Skeletal muscle tissue (tissue), 7 donors: ENCODE data around the genes HTR2B, NMUR1 and COPS7B.

GRCh38 chr2:231124793-231125151 lies at the start of gene HTR2B:
Gene HTR2B, minus strand, starts transcription at chr2:231125042.
- PRO-cap, 3 experiments = no peak in any of the 3 experiments
- RAMPAGE, long total RNA = no peak
- RRBS, 2 experiments = no CpG with 5 or more reads among the region's 5 CpGs

DNA sequence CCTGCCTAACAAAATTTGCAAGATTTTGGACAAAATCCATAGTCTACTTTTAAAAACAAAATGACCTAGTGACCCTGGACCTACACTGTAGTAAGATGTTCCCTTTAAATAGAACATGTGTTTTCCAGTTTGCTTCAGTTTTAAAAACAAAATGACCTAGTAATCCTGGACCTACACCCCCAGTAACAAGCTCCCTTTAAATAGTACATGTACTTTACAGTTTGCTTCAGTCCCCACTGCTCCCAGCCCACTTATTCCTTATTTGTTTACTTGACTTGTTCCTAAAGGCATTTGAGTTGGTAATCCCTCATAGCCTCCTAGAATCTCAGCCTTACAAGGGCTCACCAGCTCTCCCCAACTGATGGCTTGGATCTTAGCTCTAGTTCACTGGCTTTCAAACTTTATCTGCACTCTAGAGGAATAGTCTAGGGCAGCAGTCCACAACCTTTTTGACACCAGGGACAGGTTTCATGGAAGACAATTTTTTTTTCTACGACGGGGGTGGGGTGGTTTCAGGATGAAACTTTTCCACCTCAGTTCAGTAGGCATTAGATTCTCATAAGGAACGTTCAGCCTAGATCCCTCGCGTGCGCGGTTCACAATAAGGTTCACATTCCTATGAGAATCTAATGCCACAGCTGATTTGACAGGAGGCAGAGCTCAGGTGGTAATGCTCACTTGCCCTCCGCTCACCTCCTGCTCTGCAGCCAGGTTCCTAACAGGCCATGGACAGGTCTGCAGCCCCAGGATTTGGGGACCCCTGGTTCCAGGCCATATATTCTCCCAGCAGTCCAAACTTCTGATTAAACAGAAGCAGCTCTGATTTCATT lies 34.7 kb upstream of the HTR2B start:
- PRO-cap, 3 experiments = no peak in any of the 3 experiments
- RAMPAGE, long total RNA = no peak
- RRBS, 2 experiments = no CpG with 5 or more reads among the region's 8 CpGs

- PRO-cap, 3 experiments = no peak in any of the 3 experiments
- RAMPAGE, long total RNA = no peak
- RRBS, 2 experiments = 100% methylated on average over 1 of the region's 15 CpGs; no CpG with 5 or more reads in 1 of the 2 experiments
These were observed 2.2 kb upstream of the B3GNT7 start for GRCh38 chr2:231392979-231394027.

DNA sequence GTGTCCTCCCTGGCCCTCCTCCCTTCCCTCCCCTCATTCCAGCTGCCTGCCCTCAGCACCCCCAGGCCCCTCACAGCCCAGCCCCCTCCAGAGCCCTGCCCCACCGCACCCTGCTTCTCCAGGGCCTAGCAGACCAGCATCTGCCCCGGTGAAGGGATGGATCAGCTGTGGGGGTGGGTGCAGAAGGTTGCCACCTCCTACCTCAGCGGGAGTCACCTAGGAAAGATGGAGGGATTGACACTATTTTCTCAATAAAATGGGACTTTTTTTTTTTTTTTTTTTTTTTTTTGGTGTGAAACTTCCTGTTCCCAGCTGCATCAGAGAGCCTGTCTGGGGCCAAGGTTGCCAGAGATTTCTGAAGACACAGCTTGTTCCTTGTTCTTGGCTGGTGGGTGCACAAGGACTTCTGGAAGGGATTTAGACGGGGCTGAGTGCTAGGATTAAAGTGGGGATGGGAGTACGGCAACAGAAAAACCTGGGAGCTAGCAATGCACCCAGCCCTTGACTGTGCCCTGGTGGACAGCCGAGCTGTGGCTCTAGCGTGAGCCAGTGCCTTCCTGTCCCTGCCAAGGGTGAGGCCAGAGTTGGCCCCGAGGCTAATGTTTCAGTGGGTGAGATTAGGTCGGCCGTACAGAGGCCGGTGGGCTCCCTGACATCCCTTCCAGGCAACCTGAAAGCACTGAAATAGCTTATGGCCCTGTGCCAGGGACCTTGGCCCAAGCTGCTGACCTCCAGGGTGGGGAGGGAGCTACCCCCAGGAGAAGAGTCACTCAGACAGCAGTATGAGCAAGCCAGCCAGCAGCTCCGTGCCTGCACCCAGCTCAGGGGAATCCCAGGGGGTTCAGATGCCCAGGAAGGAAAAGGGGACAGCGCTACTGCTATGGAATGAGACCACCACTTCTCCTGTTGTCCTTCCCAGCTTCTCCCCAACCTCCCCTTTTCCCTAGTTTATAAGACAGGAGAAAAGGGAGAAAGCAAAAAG lies 4.6 kb downstream of the B3GNT7 start:
- PRO-cap, 3 experiments = no peak in any of the 3 experiments
- RAMPAGE, long total RNA = no peak
- RRBS, 2 experiments = no CpG with 5 or more reads among the region's 13 CpGs

DNA sequence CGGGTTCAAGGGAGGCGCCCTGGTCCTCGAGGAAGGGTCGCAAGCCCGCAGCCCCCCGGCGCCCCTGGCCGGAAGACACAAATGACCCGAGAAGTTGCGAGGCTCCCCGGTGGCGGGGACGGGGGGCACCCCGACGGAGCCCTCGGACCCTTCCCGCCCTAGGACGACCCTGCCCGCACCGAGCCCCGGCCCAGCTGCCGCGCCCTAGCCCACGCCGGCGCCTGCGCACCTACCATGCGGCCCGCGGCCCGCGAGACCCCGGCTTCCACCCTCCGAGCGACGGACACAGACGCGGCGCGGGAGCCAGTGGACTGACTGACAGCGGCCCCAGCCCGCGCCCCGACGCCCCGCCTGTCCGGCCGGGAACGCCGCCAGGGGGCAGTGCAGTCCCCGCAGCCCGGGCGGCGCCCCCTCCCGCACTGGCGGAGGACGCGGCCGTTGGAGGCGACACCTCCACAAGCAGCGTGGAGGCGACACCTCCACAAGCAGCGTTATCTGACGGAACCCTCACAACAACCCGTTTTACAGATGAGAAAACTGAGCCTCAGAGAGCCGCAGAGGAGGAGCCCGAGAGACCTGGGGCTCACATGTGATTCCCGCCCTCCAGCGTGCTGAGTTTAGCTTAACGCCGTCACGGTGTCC lies at the start of gene NMUR1:
Gene NMUR1, minus strand, starts transcription at position 320 of the 642 bp plus-strand sequence.
- PRO-cap, 3 experiments = no peak in any of the 3 experiments
- RAMPAGE, long total RNA = no peak
- RRBS, 2 experiments = 5% methylated on average over 44 of the region's 72 CpGs

- PRO-cap, 3 experiments = no peak in any of the 3 experiments
- RAMPAGE, long total RNA = no peak
- RRBS, 2 experiments = 35 to 36% methylated on average over 5 of the region's 18 CpGs
These were observed 36.6 kb upstream of the PTMA start for GRCh38 chr2:231671610-231672167.

DNA sequence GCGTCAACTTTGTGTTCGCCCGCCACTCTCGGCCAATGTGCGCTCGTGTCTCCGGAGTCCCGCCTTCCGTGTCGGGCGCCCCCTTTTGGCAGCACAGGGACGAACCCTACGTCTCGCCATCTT lies 1.4 kb upstream of the PTMA start:
- PRO-cap, 3 experiments = no peak in any of the 3 experiments
- RAMPAGE, long total RNA = no peak
- RRBS, 2 experiments = 0 to 2% methylated on average over 5 of the region's 14 CpGs

GRCh38 chr2:231708754-231709643 lies 674 bp downstream of the PTMA start:
- PRO-cap, 3 experiments = peak in 2 of 3 experiments; most common plus-strand start chr2:231709440 (in 1); most common minus-strand start chr2:231709346 (in 1)
- RAMPAGE, long total RNA = no peak
- RRBS, 2 experiments = 1 to 2% methylated on average over 77 of the region's 123 CpGs

- PRO-cap, 3 experiments = peak in 1 of 3 experiments; most common plus-strand start chr2:231711005 (in 1); most common minus-strand start chr2:231710926 (in 1)
- RAMPAGE, long total RNA = no peak
- RRBS, 2 experiments = 3 to 7% methylated on average over 8 of the region's 18 CpGs
These were observed 2.5 kb downstream of the PTMA start for GRCh38 chr2:231710889-231711128.

GRCh38 chr2:231711129-231711544 lies 2.8 kb downstream of the PTMA start:
- PRO-cap, 3 experiments = no peak in any of the 3 experiments
- RAMPAGE, long total RNA = no peak
- RRBS, 2 experiments = 6 to 7% methylated on average over 2 of the region's 10 CpGs

GRCh38 chr2:231713481-231714509 lies 5.5 kb downstream of the PTMA start:
- PRO-cap, 3 experiments = no peak in any of the 3 experiments
- RAMPAGE, long total RNA = no peak
- RRBS, 2 experiments = no CpG with 5 or more reads among the region's 12 CpGs

- PRO-cap, 3 experiments = no peak in any of the 3 experiments
- RAMPAGE, long total RNA = no peak
- RRBS, 2 experiments = no CpG with 5 or more reads among the region's 14 CpGs
These were observed 8.9 kb downstream of the PTMA start for GRCh38 chr2:231717081-231717856.

GRCh38 chr2:231785936-231787234 lies at the start of gene COPS7B:
Gene COPS7B, plus strand, starts transcription at chr2:231786445.
- PRO-cap, 3 experiments = peak in 2 of 3 experiments; most common plus-strand start chr2:231786445 (in 2)
- RAMPAGE, long total RNA = no peak
- RRBS, 2 experiments = 2 to 3% methylated on average over 36 to 38 of the region's 83 CpGs

- PRO-cap, 3 experiments = no peak in any of the 3 experiments
- RAMPAGE, long total RNA = no peak
- RRBS, 2 experiments = no CpG with 5 or more reads among the region's 15 CpGs
These were observed 57.2 kb upstream of the ALPP start for GRCh38 chr2:232321296-232321736.

DNA sequence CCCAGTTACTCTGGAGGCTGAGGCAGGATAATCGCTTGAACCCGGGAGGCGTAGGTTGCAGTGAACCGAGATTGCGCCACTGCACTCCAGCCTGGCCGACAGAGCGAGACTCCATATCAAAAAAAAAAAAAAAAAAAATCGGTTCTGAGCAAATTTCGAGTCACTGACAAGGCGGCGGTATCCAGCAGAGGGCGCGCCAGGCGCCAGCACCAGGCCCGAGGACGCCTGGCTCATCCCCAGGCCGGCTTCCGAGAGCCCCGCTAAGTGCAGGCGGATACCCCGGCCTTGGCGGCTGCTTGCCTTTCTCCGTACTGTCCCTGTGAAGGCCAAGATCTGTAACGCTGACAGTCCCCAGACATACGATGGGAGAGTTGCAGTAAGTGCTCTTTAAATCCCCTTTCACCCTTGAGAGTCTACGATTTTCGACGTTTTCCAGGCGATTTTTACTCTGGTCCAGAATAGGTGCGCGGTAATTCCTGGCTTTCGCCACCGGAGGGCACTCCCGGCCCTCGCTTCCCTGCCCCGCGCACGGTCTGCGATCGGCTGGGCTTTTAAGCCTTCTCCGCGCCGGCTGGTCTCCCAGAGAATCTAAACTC lies 27.5 kb upstream of the EFHD1 start:
- PRO-cap, 3 experiments = no peak in any of the 3 experiments
- RAMPAGE, long total RNA = no peak
- RRBS, 2 experiments = 2% methylated on average over 10 to 14 of the region's 43 CpGs

- PRO-cap, 3 experiments = no peak in any of the 3 experiments
- RAMPAGE, long total RNA = no peak
- RRBS, 2 experiments = no CpG with 5 or more reads among the region's 5 CpGs
These were observed 33.4 kb downstream of the KCNJ13 start for GRCh38 chr2:232742856-232743479.

- PRO-cap, 3 experiments = no peak in any of the 3 experiments
- RAMPAGE, long total RNA = no peak
- RRBS, 2 experiments = no CpG with 5 or more reads among the region's 3 CpGs
These were observed 16.1 kb downstream of the KCNJ13 start for GRCh38 chr2:232760256-232760610.

- PRO-cap, 3 experiments = no peak in any of the 3 experiments
- RAMPAGE, long total RNA = no peak
- RRBS, 2 experiments = no CpG with 5 or more reads among the region's 1 CpG
These were observed 45.0 kb upstream of the SNORC start for GRCh38 chr2:232825055-232825513.

GRCh38 chr2:232838270-232838993 lies 31.6 kb upstream of the SNORC start:
- PRO-cap, 3 experiments = no peak in any of the 3 experiments
- RAMPAGE, long total RNA = no peak
- RRBS, 2 experiments = no CpG with 5 or more reads among the region's 3 CpGs

DNA sequence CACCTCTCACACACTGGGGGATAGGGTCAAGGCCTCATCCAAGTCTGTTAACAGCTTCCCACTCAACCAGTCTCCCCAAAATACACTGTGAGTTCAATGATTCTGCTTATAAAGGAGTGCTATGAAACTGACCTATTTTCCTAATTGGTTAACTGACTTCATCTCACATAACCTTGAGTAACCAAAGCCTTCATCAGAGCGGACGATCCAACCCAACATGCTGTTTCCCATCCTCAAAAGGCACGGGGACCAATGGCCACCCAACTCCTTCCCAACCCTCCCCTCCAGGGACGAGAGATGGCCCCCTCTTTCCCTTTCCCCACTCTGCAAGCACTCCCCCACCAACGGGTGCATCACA lies 7.6 kb downstream of the SNORC start:
- PRO-cap, 3 experiments = peak in 1 of 3 experiments; most common minus-strand start position 82 of the sequence (in 1)
- RAMPAGE, long total RNA = no peak
- RRBS, 2 experiments = no CpG with 5 or more reads among the region's 5 CpGs